Mesothelial cell of epicardium (in vitro differentiated cells): Measurements from ENCODE around the gene NOC4L.

- PRO-cap: no peak
These were observed 946 bp downstream of the ULK1 start for GRCh38 chr12:131895166-131895970.

DNA sequence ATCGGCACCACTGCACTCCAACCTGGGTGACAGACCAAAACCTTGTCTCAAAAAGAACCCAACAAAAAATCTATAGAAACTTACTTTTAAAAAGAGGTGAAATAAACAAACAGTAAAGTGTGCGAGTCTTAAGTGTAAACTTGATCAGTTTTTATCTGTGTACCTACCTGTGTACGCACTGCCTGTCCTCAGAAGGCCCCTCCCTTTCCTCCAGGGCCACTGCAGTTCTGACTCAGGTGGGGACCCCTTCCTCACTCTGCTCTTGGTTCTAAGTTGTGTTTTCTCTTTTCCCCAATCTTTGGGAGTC is 9.3 kb downstream of the PUS1 start:
- PRO-cap: no peak

- PRO-cap: unidirectional peak, plus-strand start at chr12:132084285
These were observed 59.5 kb downstream of the DDX51 start for GRCh38 chr12:132084220-132085322.

DNA sequence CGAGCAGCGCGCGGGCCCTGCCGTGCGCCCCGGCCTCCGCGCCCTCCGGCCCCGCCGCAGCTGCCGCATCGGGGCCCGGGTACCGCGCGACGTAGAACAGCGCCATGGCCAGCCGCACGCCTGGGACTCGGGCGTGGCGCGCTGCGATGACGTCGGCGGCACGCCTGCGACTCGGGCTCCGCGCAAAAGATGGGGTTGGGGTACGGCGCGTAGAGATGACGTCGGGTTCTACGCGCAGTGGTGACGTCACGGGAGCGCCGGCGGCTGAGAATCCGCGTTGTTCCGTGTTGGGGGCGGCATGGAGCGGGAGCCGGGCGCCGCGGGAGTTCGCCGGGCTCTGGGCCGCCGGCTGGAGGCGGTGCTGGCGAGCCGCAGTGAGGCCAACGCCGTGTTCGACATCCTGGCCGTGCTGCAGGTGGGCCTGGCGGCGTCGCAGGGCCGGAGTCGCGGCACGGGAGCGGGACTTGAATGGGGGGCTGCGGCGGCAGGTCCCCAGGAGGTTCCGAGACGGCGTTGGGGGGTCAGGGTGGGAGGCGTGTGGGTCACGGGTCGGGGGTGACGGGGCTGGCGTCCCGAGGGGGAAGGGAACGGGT is at the start of gene NOC4L:
NOC4L (plus strand) TSS at position 267 of the 593 bp plus-strand sequence.
- PRO-cap: bidirectional peak, plus-strand start at position 267 of the sequence, minus-strand start at position 129 of the sequence

DNA sequence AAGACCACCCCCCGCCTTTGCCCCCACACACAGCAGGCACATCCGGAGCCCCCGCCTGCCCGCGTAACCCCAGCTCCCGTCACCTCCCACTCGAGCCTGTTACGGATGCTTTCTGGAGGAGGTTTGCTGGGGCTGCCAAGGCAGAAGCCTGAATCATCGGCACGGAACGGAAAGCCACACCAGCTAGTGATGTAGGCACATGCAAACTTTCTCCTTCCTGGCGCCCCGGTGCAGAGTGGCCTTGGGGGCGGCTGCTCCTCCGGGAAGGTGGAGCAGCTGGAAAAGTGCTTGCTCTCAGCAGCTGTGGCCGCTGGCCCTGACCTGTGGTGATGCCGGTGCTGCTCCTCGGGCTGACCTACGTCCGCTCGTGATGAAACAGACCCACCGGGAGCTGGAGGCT is 1.5 kb downstream of the GALNT9 start:
- PRO-cap: no peak

- PRO-cap: no peak
These were observed 27.3 kb upstream of the GALNT9 start for GRCh38 chr12:132356517-132357332.

GRCh38 chr12:132445914-132446190 is 44.1 kb upstream of the FBRSL1 start:
- PRO-cap: bidirectional peak, plus-strand start at chr12:132446361, minus-strand start at chr12:132446057

DNA sequence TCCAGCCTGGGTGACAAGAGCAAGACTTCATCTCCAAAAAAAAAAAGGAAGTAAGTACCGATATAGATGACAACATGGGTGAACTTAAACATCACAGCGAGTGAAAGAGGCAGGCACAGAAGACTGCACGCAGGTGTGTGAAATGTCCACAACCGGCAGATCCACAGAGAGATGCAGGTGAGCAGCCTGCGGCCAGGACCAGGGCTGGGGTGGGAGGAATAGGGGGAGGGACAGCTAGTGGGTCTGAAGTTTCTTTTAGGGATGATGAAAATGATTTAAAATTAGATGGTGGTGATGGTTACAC is 22.0 kb upstream of the FBRSL1 start:
- PRO-cap: no peak

GRCh38 chr12:132476844-132477514 is 13.0 kb upstream of the FBRSL1 start:
- PRO-cap: no peak

- PRO-cap: no peak
These were observed 52.9 kb downstream of the FBRSL1 start for GRCh38 chr12:132542528-132543500.

GRCh38 chr12:132604064-132604914 is 6.1 kb downstream of the LRCOL1 start:
- PRO-cap: no peak

GRCh38 chr12:132768883-132769475 is 7.3 kb upstream of the ANKLE2 start:
- PRO-cap: no peak

DNA sequence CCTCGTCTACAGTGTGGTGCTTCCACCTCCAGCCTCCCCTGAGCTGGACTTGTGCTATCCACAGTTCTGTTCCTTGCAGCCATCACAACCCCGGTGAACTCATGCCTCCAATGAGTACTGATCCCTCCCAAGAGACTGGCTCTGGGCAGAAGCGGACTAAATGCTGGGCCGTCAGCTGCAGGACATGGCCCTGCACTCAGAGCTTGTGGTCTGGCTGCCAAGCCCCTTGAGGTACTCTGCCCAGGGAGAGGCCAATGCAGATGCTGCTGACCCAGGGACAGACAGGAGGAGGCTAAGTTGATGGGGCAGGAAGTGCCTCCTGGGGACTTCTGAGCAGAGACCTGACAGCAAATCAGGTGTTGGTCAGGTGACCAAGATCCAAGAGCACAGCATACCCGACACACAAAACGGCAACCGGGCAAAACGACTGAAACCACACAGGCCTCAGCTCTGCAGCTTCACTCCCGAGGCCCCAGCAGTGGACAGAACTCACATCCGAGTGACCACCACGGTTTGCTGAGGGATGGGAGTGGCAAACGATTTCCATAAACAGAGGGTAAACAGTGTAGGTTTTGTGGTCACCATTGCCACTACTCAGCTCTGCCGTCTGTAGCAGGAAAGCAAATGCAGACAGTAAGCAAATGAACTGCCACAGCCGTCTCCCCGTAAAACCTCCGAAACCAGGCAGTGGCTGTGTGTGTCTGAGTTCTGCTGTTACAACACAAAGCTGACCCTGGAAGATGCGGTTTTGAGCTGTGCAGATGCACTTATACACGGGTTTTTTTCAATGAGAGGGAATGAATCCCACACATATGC is 14.5 kb downstream of the CHFR start:
- PRO-cap: no peak

DNA sequence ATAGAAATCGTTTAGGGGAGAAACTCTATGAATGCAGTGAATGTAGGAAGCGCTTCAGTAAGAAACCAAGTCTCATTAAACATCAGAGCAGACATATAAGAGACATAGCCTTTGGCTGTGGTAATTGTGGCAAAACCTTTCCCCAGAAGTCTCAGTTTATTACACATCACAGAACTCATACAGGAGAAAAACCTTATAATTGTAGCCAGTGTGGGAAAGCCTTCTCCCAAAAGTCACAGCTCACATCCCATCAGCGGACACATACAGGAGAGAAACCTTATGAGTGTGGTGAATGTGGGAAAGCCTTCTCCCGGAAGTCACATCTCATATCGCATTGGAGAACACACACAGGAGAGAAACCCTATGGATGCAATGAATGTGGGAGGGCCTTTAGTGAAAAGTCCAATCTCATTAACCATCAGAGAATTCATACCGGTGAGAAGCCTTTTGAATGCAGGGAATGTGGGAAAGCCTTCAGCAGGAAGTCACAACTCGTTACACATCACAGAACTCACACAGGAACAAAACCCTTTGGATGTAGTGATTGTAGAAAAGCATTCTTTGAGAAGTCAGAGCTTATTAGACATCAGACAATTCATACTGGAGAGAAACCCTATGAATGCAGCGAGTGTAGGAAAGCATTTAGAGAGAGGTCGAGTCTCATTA is 20.1 kb downstream of the ZNF84 start:
- PRO-cap: no peak

DNA sequence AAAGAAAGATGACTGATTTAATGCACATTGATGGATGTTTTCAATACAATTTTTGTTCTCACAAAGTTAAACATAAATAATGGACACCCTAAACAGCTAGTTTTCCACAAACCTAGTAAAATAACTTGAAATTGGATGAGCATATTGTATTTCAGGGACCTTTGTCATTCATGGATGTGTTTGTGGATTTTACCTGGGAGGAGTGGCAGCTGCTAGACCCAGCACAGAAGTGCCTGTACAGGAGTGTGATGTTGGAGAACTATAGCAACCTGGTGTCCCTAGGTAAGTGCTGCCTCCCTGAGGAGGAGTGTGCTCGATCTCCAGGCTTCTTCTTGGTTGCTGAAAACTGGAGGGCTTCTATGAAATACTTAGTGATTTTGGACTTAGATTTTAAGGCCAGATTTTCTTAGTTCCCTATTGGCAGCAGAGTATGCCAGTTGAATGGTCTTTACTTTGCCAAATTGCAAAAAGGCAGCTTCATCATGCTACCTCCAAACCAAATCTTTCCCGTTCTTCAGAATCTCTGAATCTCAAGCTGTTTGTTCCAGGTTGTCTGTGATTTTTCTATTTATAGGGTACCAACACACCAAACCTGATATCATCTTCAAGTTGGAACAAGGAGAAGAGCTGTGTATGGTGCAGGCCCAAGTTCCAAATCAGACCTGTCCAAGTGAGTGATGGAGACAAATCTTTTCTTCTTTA is 10.2 kb downstream of the ZNF268 start:
- PRO-cap: no peak